ENCODE measurements around the genes RBMY1B, DAZ2, CDY1B, DAZ3 and DAZ4.

DNA sequence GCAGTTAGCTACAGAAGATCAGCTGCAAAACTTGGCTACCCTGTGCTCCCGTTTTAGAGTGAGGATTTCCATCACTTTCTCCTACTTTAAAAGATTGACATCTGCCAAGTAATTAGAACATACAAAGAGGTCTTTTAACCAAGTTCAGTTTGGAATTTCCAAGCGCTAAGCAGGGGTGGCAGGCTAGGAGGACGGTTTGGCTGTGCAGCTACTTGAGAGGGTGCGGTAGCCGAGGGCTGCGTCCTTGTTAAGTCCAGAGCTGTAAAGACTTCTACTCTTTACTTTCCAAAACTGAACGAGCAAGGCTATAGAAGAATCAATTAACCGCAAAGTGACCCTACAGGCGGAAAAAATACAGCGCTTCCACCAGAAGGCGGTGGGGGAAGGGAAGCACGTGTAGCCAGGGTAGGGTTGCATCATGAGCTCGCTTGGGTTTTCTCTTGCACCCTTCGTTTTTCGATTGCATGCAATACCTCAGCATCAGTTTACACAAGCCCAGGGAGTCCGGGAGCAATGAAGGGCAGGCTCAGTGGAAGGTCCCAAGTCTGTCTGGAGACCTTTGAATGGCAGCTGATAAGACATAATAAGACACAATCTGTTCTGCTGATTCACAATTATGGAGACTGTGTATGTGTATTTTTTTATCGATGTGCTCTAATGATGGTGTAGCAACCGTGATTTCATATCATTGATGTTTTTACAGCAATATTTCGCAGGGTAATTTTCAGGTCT, 1.4 kb upstream of the TBL1Y start:
- RRBS = no CpG with 5 or more reads among the region's 19 CpGs

DNA sequence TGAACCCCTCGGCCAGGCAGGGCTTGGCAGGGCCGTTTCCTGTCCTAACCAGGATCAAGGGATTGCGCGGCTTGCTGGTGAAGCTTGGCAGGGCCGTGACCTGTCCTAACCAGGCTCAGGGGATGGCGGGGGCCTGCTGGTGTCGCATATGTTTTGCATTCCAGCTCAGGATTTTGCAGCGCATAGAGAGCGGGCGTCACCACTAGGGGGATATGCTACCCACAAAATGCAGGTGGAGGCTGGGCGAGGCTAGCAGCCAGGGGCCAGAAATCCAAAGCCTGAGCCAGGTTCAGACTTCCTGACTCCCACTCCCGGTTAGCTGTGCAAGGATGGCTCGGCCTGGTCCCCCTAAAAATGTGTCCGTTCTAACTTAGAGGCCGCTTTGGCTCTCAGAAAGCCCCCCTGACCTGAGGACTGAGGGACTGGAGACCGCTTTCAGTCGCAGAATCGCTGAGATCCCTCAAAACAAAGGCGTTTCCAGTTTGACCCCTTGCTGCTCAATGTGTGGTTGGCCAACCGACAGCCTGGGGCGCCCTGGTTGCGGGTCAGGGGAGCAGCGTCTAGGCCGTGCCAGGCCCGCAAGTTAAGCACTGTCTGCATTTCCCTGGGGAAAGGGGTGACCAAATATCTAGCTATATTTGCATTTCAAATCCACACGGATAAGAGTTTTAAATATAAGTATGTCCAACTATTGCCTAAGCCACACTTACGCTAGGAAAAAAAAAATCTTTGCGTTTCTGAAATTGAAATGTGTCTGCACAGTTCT, 361.1 kb upstream of the AMELY start:
- RRBS = no CpG with 5 or more reads among the region's 28 CpGs

- RRBS = no CpG with 5 or more reads among the region's 17 CpGs
Observed at GRCh38 chrY:7275545-7276335, 364.2 kb upstream of the AMELY start.

DNA sequence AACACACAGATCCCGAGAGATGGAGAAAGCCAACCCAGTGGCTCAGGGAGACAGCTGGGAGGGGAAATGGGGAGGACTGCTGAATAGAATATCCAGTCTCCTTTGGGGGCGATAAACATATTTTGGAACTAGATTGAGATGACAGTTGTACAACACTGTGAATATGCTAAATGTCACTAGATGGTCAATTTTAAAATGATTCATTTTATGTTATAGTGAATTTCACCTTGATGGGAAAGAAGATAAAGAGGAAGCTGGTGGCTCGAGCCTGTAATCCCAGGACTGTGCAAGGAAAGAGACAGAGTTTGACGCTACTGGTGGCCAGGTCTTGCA, 372.4 kb upstream of the AMELY start:
- RRBS = no CpG with 5 or more reads among the region's 4 CpGs

DNA sequence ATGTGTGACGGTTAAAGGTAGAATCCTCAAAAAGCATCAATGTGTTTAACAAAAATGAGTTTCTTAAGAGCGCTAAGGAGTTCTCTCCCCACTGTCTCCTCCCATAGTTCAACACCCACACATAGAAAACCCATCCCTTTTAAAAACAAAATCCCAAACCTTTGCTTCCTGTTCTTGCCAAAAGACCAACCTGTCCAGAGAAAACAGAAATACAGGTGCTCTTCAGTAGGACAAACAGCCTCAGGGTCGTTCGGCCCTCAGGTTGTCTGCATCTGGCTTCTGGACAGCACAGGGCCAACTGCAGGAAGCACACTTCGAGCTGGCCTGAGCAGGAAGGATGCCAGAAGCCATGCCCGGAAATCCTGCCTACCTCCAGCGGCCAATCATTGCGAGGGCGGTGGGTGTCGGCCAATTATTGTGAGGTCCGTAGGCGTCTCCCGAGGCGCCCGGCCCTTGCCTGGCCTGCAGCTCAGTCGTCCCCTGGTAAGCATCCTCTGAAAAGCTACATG, 507.3 kb downstream of the TSPY10 start:
- RRBS = no CpG with 5 or more reads among the region's 16 CpGs

- RRBS = 36% methylated on average over 16 of the region's 57 CpGs
Observed at GRCh38 chrY:18992419-18993092, 219.0 kb upstream of the HSFY2 start.

DNA sequence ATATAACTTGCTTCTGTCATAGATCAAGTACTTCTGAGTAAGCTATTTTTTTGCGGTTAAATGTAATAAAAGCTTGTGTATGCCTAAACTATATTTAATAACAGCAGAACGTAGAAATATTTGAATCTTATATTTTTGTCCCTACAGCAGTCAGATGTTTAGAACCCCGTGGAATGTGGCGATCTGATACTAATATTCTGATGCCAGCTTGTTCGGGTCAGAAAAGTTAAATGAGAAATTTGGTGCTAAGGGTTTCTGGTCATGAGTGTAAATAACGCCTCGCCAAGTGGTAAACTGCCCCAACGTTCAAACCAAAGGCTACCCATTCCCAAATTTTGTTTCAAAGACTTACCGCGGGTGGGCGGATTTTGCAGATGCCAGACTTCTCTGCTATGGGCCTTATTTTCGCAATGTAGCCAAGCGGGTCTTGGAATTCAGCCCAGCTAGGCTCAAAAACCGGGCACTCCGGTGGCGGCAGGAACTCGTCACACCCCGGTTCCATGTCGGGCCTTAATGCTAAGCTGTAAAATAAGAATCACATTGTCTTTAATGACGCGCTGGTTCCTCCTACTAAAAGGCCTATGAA, 400 bp downstream of the KDM5D start:
- RRBS = no CpG with 5 or more reads among the region's 21 CpGs

DNA sequence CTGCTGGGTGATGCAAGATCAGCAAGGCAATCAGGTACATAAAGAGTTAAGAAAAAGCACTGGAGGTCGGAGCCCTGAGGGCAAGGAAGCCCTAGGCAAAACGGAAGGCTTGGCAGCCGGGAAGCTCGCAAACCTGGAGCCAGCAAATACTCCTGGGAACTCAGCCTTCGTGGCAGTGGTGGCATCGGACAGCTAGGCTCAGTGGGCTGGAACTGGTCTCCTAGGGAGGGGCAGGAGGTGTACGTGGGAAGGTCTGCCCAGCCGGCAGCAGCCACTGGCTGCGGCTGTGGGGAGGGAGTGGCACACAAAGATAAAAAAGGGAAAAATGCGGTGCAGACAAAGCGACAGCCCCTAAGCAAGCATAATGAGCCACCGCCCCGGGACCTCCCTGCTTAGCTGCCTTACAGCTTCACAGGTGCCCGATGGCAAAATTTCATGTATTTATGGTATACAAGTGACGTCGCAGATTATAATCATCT, 125.2 kb upstream of the KDM5D start:
- RRBS = no CpG with 5 or more reads among the region's 16 CpGs

GRCh38 chrY:21511112-21511436, at the start of gene RBMY1B:
Gene RBMY1B (plus strand): TSS chrY:21511338.
- RRBS = no CpG with 5 or more reads among the region's 28 CpGs

DNA sequence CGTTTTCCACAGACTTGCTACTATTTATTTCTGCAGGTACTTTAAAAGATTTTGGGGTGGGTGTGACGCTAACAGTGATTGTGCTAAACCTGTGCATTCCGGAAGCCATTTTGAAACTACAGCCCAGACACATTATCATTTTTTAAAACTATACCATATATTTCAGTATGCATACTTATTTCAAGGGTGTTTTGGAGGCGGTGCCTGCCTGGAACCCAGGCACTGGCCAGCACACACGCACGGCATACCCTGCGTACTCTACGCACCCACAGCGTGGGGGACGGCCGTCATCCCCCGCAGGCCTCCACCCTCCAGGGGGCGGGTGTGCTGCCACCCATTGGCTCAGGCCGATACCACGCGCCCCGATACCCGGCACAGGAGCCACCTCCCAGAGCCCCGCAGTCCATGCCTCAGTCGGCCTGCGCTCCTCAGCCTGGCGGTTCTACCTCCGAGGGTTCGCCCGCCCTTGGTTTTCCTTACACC, at the start of gene DAZ2:
Gene DAZ2, plus strand, starts transcription at position 413 of the 483 bp plus-strand sequence.
- RRBS = no CpG with 5 or more reads among the region's 25 CpGs

DNA sequence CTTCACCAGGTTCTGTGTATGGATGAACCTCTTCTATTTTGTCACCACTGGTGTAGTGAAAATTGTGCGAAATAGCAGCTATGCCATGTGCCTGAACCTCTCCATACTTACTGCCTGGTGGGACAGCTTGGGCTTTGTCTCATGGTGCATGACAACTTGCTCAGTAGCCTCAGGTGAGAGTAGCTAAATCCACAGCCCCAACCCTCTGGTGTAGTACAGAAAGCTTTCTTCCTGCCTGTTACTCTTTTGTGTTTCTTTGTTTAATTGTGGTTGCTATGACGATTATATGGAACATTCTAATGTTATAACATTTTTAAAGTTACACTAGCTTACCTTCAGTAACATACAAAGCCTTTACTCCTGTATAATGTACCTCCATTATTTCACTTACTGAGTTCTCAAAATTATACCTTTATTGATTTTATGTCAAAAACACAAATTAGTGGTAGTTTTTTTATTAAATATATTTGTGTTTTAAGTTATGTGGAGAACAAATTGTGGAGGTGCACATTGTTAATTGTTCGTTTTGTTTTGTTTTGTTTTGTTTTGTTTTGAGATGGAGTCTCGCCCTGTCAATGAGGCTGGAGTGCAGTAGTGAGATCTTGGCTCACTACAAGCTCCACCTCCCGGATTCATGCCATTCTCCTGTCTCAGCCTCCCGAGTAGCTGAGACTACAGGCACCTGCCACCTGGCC, at the start of gene CDY1B:
Gene CDY1B, minus strand, starts transcription at position 245 of the 695 bp plus-strand sequence.
- RRBS = no CpG with 5 or more reads among the region's 6 CpGs

GRCh38 chrY:24813322-24813565, at the start of gene DAZ3:
Gene DAZ3 (minus strand): TSS chrY:24813393.
- RRBS = no CpG with 5 or more reads among the region's 20 CpGs

GRCh38 chrY:24833522-24834121, at the start of gene DAZ4:
Gene DAZ4 (plus strand): TSS chrY:24833919.
- RRBS = no CpG with 5 or more reads among the region's 28 CpGs

All from Jurkat, Clone E6-1 (cell line).